ENCODE data around the genes SPDYE3 and PILRA.

GRCh38 chr7:99027685-99028554 lies 116.0 kb downstream of the SMURF1 start:
- PRO-cap, result no peak

DNA sequence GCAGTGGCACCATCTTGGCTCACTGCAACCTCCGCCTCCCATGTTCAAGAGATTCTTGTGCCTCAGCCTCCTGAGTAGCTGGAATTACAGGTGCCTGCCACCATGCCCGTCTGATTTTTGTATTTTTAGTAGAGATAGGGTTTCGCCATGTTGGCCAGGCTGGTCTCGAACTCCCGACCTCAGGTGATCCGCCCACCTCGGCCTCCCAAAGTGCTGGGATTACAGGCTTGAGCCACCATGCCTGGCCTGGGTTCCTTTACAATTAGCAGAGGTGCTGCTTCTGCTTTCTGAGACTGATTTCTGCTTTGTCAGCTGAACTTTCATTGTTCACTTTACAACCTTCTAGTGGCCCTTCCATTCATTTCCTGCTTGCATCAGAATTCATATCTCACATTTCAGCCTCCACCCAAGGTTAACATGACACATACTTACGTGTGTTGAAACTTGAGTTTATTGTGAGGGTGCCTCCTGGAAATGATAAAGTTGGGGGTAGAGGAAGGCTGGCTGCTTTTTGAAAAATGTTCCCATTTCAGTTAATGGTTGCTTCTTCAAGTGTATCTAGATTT lies 4.8 kb downstream of the ARPC1A start:
- PRO-cap, result no peak

DNA sequence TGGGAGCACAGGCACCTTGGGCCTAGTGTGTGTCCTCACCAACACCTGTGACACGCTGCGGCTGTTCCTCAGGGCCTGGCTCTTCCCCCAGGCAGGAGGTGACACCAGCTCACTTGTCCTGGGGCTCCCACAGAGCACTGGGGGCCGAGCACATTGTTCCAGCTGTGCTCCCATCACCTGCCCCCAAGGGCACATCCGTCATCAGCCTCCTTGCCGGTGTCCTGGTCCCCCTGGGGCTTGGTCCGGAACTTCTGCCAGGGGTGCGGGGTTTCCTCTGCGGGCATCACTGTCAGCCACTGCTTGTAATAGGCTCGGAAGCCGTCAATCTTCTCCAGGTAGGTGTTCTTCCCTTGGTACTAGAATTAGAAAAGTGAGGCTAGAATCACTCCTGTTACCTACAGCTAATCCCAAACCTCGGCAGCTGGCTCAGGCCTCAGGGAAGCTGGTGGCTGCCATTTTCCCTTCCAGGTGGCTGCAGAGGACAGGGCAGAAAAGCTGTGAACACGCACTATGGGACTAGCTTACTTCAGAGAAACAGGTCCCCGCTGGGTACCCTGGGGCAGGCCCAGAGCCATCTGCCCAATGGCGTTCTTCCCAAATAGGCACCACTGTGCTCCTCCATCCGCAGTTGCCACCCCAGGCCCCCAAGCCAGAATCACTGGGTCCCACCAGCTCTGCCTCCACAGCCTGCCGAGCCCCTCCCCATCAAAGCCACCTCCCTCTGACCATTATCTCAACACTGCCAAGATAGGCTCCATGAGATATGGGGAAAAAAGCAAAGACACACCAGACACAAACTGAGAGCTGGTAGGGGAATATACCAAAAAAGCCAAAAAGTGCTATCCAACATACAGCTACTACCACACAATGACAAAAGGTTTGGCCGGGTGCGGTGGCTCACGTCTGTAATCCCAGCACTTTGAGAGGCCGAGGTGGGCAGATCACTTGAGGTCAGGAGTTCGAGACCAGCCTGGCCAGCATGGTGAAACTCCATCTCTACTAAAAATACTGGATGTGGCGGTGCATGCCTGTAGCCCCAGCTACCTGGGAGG lies 11.4 kb downstream of the BUD31 start:
- PRO-cap, result no peak

DNA sequence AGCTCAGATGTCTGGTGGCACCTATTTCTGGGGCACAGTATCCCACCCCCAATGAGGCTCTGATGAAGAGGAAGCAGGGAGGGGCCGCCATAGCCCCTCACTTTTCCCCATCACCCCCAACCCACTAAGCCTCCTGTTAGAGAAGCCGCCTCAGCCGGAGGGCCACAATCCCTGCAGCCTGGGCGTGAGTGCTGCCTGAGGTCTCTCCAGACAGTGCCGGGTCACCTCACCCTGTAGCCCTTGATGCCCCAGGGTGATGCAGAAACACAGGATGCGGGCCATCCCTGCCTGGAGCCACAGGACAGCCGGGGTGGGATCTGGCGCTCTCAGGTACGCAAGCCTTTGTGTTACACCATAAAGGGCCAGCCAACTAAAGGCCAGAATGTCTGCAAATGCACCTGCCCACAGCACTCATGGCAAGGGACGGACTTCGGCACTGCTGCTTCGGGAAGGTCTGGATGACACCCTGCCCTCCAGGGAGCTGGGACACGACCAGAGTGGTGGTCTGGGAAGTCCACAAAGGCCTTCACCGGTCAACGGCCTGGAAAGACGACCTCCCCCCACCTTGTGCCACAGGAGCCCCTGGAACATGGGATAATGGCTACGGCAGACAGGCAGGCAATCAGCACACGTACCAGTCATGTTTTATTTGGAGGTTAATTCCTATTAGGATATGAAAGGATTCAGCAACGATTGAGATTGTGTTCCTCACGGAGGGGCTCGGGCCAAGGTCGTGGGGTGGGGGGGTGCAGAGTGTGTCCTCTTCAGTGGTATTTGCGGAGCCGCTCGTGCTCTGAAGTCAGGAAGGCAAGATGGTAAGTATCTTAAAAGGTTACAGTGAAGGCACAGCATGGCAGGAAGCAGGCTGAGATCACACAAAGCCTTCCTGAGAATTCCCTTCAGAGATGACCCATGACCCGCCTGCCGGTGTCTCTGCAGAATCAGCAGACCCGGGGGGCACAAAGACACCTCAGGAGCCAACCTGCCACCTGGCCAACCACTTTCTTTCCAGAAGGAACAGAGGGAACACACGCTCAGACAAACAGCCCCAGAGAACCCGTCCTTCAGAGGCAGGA lies 8.1 kb downstream of the ATP5MF start:
- PRO-cap, result no peak

DNA sequence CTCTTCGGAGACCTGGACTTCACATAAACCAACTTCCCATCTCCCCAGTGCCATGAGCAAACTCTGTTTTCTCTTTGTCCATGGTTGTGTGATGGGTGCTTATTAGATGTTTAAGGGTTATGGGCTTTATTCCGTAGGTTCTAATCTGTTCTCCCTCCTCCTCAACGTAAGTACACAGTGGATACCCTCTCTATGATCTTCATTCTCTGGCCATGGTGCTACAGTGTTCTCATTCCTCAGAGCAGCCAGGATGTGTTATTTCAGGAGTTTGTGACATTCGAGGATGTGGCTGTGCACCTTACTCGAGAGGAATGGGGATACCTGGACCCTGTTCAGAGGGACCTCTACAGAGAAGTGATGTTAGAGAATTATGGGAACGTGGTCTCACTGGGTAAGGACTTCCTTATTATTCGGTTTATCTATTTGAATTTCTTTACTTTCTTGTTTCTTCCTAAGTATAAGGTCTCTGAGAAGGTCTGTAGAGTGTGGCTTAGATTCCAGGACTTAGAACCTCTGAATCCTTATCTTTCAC lies 3.7 kb downstream of the ZNF655 start:
- PRO-cap, result no peak

GRCh38 chr7:99562636-99563351 lies 4.4 kb downstream of the ZNF655 start:
- PRO-cap, result no peak

DNA sequence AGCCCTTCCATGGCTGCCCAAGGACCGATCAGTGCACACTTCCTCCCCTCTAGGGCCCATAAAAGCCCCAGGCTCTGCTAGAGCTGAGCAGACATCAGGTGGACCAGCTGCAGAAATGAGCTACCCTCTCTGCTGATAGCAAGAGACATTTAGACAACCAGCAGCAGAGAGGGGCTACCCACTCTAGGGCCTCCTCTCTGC lies 4.5 kb upstream of the CYP3A43 start:
- PRO-cap, result no peak

- PRO-cap, result no peak
Observed at GRCh38 chr7:99829415-99830164, 1.8 kb downstream of the CYP3A43 start.

GRCh38 chr7:99980343-99980891 lies 4.6 kb upstream of the AZGP1 start:
- PRO-cap, result no peak

DNA sequence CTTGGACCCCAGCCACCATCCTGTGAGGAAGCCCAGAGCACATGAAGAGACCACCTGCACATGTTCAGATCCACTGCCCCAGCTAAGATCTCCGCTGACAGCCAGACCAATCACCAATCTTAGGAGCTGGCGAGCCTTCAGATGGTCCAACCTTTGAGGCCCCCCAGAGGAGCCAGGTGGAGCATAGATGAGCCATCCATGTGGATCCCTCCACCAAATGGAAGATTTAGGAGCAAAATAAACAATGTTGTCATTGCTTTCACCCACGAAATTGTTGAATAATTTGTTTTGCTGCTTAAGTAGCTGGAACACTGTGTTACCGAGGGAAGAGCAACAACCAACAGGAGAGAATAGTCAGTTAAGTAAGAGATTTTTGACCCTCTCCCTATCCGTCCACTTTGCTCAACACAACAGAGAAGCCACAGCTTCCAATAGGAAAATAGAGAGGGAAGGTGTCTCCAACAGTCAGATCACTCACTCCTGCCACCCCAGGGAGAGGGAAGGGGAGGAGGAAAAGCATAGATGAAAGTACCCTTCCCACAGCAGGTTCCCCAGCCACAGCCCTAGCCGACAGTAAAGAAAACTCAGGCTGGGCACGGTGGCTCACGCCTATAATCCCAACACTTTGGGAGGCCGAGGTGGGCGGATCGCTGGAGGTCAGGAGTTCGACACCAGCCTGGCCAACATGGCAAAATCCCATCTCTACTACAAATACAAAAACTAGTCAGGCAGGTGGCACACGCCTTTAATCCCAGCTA lies 3.9 kb upstream of the ZKSCAN1 start:
- PRO-cap, result no peak

GRCh38 chr7:100012496-100013244 lies 2.7 kb upstream of the ZKSCAN1 start:
- PRO-cap, result no peak

DNA sequence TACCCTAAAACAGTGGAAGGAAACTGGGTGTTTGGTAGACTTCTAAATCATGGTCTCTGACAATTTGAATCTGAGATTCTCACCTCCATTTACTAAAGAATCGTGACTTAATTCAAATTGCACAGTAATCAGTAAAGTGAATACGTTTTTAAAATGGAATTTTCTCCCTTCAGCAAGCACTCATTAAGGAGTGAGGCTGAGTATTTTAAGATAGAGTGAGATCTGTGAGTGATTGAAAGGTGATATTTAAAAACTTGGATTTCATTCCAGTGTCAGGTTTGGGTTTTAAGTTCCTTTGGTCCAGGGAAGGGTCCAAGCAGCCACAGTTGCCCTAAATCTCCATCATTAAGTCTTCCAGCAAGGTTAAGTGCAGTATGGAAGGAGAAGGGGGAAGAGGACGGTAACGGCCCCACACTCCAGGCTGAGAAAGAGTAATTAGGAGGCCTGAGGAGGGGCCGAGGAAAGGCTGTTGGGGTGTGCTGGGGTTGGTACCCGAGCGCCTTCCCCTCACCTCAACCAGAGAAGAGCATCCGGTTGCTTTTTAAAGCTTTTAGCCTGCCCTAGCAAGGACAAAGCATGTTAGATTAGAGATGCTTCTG lies 9.2 kb upstream of the ZSCAN21 start:
- PRO-cap, result no peak

- PRO-cap, result no peak
Observed at GRCh38 chr7:100075621-100076196, 5.8 kb downstream of the ZNF3 start.

DNA sequence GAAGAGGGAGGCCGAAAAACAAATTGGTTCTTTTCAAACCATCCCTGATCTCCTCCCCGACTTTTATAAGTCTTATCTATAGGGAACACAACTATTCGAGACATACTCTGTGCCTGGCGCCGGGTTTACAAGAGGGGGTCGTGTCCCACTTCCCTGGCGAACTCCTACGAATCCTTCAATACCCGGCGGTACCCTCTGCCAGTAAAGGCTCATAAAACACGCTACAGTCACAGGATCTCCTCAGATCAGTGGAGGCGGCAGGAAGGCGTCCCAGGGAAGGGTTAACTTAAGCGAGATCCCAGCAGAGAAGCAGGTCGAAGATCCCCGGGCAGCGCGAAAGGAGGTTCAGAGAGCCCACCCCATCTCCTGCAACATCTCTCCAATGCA lies 391 bp downstream of the TAF6 start:
- PRO-cap, result no peak

DNA sequence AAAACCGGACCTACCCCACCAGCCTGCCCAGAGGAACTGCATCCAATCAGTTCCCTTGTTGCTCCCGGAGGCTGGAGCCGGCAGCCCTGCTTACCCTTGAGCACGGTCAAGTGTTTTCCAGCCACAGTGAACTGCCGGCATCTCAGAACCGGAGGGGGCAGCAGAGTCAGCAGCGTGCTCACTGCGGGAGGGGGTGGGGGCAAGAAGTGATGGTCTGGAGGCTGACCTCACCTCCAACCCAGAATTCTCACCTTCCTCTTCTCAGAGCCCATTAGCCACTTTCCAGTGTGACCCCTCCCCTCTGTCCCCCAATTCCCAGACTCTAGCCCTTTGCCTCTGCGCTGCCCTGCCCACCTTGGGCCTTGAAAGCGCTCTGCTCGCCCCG lies 1.3 kb downstream of the TRAPPC14 start:
- PRO-cap, result no peak

- PRO-cap, result no peak
Observed at GRCh38 chr7:100208883-100209795, 10.6 kb upstream of the PVRIG start.

DNA sequence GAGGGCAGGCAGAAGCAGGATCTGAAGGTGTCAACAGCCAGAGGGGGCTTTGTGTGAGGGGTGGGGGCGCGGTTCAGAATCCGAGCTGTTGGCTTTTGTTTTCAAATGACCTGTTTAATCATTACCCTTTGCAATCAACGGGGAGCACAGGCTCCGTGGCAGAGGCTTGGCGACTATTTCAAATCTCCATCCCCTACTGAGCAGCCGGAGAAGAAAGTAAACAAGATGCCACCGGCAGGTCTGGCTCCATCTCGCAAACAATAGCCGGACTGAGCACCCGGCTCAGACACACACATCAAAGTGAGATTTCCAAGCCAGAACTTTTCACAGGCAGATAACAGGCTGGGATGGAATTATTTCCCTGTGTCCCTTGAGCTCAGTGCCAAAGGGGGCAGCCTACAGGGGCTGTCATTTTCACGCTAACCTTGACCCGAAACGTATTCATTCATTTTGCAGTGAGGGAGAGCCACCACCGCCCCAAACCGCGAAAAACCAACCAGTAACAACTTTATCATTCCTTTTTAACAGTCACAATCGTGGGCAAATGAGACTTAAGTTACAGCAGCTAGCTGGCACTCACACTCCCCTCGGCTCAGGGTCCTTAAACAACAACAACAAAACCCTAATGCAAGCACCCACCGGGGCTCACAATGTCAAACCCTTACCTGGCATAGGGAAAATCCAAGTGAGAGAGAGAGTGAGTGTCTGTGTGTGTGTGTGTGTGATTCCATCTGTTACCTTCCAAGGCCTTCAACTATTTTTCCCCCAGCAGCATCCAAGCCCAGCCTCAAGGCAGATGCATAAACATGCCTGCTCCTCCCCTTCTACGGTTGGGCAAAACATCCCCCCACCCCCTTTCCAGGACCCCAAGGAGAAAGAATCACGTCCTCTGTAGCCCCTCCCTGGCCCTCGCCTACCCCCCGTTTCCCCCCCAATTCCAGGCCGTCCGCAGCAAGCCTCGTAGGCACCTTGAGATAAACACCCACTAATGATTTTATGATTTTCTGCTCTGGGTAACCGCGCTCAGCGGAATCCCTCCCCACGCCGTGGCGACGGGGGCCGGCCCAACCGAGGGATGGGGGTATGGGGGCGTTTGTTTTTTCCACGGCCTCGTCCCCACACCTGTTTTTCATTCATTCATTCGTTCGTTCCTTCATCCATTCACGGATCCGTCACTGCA lies 36.7 kb upstream of the SPDYE3 start:
- PRO-cap, result no peak

DNA sequence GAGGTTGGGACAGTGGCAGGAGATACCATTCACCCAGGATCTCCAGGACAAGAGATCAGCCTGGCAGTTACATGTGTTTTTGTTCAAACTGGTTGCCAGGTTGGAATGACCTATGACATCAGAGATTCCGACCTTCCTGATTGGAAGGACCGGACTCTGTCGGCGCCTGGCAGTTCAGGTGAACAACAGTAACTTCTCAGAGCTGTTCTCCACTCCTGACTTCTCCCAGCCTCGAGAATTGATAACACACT lies at the start of gene SPDYE3:
Gene SPDYE3, plus strand, starts transcription at position 155 of the 251 bp plus-strand sequence.
- PRO-cap, result no peak

- PRO-cap, result no peak
Observed at GRCh38 chr7:100373090-100373746, at the start of gene PILRA. TSS of gene PILRA (plus strand) at chr7:100373487.

DNA sequence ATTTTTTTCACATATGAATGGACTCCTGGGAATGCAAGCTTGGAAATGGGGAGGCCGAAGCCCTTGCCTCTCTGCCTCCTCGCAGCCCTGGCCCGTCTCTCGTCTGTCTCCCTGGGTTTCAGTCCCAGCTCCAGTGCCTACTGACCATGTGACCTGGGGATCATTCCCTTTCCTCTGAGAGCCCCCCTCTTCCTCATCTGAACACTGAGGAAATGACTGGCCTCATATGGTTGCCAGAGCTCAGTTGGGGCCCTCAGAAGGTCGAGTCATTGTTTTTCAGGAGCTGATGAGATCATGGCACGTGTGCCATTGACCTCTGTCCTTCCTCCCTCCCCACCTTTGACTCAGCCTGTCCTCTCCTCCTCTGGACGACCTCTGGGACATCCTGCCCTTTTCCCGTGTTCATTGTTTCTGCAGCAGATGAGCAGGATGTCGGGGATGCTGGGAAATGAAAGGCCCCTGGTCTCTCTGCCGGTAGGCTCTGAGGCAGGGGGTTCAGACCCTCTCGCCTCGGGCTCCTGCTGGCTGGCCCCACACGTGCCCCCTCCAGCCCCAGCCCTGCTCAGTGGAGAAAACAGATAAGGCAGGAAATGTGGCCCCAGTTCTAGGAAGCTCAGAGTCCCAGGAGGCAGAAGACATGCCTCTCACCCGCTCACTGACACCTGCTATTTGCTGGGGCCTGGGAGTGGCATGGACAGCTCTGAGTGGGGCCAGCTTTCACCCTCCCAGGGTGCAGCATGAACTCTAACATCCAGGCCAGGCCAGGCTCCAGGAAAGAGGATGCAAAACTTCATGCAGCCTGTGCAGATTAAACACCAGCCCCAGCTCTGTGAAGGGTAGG lies 8.2 kb upstream of the PPP1R35 start:
- PRO-cap, result bidirectional peak, plus-strand start at position 405 of the sequence, minus-strand start at position 142 of the sequence

All from parotid gland (tissue), 1 donor.